Foreskin keratinocyte (primary cell): ENCODE results near the genes PIAS4 and ZBTB7A.

- RAMPAGE, total RNA: start-site peak on the plus strand at chr19:4007735-4007754, 136 and 117 reads in 2 replicates
Measured at GRCh38 chr19:4006901-4007865, at the start of gene PIAS4. Gene PIAS4, plus strand, starts transcription at chr19:4007736.

DNA sequence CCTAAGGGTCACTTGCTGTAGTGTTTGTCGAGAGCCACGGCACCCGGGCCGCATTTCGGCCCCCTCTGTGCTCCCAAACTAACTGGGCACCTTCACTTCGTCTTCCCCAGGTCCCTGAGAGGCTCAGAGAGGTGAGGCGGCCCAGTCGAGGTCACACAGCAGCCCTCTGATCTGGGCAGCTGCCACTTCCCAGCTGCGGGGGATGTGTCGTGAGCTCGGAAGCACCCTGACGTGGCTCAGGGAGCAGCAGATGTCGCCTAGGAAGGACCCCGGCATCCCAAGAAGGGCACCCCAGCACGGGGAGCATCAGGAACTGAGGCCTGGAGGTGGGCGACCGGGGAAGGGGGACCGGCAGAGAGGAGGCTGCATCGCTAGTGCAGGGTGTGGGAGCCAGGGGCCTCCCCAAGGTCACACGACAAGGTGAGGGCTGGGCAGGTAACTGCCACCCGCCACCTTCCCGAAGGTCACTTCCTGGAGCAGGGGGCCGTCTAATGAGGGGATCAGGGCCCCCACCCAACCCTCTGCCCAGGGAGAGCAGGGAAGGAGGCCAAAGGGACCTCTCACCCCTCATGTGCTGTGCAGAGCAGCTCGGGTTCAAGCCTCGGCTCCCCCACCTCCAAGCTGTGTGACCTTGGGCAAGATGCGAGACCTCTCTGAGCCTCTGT, 6.2 kb downstream of the ZBTB7A start:
- RAMPAGE, total RNA: no peak

DNA sequence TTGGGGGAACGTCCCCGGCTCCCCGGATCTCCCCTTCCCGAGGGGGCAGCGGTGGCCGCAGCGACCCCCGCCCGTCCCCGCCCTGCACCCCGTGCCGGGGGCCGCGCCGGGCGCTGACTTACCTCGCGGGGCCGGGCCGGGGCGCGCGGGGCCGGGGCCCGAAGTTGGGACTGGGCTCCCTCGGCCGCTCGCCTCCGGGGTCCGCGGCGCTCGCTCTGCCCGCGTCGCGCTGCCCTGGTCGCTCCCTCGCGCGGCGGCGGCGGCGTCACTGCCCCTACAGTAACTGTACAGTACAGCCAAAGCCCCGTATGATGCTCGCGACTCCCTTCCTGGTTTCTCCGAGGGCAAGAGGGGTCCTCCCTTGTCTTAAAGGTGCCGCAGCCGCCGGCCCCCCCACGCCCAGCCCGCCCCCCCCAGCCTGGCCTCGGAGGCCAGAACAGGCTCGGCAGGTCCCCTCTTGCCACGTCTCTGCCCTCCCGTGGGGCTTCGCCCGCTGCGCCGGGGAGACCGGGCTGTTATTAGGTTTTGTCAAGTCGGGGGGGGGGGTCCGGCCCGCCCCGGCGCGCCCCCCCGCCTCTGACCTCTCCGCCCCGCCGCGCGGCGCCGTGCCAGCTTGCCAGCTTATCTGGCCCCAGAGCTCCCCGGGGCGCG, at the start of gene ZBTB7A:
TSS of gene ZBTB7A (minus strand) at position 340 of the 651 bp plus-strand sequence.
- RAMPAGE, total RNA: no peak

DNA sequence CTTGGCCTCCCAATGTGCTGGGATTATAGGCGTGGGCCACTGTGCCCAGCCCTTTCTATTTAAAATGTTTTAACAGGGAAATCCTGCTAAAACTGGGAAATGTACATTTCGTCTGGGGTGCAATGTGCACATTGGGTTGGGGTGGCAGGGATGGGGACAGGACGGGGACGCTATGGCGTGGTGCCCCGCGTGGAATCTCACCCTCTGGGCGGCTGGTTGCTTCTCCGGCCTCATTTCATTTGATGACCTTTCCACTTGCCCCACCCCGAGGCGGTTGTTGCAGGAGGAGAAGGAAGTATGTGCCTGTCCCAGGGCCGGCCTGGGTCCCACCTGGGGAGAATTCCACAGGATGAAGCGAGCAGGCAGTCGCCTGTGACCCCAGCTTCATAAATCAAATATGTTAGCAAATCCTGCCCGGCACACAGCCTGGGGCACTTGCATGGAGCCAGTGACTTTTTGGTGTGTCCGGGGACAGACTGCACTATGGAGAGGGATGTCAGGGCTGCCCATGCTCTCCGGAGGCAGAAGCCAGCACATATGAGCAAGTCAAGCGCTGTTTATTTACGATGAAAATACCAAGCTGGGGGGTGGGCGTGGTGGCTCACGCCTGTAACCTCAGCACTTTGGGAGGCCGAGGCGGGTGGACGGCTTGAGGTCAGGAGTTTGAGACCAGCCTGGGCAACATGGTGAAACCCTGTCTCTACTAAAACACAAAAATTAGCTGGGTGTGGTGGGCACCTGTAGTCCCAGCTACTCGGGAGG, 19.7 kb upstream of the ZBTB7A start:
- RAMPAGE, total RNA: no peak

DNA sequence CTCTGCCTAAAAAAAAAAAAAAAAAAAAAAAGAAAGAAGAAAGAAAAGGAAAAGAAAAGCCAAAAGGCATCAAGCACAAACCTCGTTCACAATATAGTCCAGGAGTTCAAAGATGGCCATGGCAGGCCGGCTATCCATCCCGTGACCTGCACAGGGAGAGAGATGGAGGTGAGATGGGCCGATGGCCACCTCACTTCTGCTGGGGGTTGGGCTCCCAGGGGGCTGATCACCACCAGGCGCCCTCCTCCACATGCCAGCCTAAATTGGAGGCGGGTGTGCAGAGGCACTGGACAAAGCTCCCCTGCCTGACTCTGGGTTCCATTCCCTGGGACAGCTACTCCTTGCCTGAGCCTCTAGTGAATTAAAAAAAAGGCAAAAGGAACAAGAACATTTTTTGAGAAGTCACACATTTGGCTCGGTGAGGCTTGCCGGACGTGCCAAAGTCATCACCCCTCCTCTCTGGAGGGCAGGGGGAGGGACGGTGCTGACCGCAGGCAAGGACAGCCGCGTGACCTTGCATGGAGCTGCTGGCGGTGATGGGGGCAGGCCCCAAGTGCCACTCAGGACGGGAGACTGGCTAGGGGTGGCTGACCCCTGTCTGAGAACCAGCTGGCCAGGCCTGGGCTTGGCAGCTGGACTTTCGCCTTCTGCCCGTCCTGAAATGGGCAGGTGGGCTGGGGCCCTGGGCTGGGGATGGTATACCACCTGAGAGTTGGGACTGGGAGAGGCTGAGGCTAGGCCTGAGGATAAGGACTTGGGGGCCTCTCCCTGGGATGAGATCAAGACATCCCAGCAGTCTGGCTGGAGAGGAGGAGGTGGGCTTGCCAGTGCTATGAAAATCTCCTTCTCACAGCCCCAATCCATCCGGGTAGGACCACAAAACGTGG, 26.5 kb downstream of the MAP2K2 start:
- RAMPAGE, total RNA: no peak

GRCh38 chr19:4310186-4310870, 5.9 kb downstream of the FSD1 start:
- RAMPAGE, total RNA: no peak

GRCh38 chr19:4327104-4328077, 11.2 kb downstream of the STAP2 start:
- RAMPAGE, total RNA: no peak

GRCh38 chr19:4358861-4360149, 15.9 kb downstream of the MPND start:
- RAMPAGE, total RNA: no peak

- RAMPAGE, total RNA: no peak
Measured at GRCh38 chr19:4361893-4362914, 18.8 kb downstream of the MPND start.

GRCh38 chr19:4393900-4394876, 6.2 kb downstream of the SH3GL1 start:
- RAMPAGE, total RNA: no peak

DNA sequence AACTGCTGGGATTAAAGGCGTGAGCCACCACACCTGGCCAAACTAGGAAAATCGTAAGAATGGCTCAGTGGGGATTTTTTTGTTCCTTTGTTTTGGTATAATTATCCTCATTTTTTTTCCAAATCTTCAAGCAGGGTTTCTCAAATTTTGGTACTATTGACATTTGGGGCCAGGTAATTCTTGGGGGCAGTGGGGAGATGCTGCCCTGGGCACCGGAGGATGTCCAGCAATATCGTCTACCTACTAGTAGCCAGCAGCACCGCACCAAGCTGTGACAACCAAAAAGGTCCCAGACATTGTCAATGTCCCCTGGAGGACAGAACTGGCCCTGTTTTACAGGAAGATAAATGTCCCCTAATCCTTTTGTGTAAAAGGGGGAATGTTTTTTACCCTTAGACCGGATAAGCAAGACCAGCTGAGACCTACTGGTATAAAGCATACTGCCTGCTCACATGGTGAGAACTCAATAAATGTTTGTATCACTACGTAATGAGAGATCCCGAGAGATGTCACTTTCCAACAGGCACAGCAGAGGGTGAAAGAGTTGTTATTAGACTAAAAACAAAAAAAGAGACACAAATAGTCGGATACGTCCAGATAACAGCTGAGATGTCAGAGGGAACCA, 3.7 kb downstream of the SH3GL1 start:
- RAMPAGE, total RNA: no peak

DNA sequence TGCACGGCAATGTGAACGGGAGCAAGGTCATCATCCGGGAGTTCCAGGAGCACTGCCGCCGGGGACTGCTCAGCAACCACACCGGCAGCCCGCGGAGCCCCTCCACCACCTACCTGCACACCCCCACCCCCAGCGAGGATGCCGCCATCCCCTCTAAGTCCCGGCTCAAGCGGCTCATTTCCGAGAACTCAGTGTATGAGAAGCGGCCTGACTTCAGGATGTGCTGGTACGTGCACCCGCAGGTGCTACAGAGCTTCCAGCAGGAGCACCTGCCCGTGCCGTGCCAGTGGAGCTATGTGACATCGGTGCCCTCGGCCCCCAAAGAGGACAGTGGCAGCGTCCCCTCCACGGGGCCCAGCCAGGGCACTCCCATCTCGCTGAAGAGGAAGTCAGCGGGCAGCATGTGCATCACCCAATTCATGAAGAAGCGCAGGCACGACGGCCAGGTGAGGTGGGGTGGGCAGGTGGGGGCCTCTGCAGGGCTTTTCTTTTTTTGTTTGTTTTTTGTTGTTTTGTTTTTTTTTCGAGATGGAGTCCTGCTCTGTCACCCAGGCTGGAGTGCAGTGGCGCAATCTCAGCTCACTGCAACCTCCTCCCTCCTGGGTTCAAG, 24.4 kb downstream of the UBXN6 start:
- RAMPAGE, total RNA: no peak

DNA sequence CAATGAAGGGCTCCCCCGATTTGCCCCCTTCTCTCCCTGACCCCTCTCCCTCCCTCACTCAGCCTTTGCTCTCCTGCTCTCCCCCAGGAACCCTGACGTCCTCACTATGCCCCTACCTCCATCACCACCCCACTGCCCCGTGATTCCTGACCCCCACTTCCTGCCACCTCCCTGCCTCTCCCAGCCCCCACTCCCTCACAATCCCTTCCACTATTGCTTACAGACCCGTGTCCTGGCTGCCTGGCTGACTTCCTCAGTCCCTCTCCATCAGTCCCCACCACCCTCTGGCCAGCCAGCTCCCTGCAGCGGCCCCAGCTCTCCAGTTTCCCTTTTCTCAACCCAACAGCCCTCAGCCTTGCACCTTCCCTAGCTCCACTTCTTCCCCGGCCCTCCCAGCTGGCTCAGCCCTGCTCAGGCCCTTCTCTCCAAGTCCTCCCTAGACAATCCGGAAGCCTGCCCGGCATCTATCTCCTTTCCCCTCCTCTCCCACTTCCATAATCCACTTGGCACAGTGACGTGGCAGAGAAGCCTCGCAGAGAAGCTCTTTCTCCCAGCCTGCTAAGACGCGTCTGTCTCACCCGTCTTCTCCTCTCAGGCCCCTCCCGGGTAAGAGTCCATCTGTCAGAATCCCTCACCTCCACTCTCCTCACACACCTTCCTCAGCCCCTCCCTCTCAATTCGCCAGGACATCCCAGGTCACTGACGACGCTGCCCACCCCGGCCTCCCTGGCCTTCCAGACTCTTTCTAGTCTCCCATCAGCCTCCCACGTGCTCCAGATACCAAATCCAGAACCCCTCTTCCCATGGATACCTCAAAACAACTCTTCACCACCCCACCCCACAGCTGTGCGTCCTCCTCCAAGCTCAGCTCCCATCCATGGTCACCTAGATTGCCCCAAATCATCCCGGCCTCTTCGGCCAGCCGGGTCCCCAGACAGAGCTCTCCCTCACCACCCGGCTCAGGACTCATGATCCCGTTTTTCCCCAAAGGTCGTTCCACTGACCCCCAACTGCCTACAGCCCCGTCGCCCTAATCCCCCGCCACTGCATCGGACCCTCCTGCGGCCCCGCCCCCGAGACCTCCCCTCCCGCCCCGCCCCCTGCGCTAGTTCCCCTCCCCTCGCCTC, 989 bp downstream of the UBXN6 start:
- RAMPAGE, total RNA: no peak

GRCh38 chr19:4556836-4557084, 2.7 kb downstream of the SEMA6B start:
- RAMPAGE, total RNA: no peak

- RAMPAGE, total RNA: no peak
Measured at GRCh38 chr19:4697104-4697661, 26.5 kb downstream of the DPP9 start.

DNA sequence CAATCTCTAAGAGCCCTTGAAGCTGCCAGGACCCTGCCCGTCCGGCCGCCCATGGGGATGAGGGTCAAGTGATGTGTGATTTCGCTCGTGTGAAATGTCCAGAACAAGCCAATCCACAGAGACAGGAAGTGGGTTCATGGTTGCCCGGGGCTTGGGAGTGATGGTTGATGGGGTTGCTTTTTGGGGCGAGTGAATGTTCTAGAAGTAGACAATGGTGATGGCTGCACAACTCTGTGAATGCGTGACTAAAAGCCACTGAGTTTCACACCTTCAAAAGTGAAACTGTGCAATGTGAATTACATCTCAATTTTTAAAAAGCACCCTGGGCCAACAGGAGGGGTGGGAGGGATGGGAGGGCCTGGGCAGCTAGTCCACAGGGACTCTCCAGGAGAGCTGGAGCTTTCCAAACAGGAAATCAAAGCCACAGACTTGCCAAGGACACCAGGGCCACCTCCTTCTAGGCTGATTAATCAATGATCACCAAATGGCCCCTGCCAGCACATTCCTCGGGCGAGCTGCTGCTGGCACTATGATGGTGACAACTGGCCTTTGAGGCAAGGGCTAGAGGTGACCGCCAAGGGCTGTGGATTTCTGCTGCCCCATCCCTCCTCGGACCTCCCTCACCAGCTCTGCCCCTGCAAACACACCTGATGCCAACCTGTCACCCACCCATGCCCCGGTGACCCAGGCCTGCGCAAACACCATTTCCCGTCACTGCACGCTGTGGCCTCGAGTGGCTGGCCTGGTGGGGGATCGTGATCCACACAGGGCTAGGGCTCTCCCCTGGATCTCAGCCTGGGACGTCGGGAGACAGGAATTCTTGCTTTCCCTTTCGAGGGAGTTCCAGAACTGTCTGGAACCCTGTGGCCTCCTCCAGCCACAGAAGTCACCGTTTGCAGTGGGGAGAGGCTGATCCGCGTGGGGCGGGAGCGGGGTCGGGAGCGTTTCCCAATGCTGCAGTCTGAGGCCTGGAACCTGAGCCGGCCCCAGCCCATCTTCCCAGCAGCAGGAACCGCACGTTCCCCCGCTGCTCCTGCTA, 13.8 kb downstream of the DPP9 start:
- RAMPAGE, total RNA: no peak

DNA sequence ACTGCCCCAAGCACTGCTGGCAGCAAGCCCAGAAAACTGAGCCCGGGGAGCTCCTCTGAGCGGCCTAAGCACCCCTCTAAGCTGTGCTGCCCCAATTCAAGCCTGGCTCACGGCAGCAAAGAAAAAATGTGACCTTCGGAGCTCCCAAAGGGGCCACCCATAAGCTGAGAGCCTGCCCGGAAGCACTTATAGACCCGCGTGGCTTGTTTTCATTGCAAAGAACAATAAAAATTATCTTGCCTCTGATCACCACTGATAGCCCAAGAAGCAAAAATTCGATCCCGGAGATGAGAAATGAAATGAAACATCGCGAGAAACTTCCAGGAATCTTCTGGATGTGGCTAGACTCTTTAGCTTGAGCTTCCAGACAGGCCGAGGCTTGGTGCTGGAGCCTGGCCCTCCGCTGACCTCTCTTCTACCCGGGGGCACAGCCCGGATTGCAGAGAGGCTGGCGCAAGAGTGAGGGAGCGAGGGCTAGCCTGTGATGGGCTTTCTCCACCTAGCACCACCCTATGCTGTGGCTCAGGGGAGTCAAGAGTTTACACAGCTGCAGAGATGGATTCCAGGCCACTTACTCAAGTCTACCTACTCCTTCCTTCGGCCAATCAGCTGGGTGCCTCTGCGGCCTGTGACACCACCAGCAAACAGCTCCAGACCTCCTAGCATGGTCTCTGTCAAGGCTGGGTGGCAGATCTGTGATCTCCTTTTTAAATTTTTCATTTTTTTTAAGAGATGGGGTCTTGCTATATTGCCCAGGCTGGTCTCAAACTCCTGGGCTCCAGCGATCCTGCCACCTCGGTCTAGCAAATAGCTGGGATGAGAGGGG, 6.1 kb downstream of the DPP9 start:
- RAMPAGE, total RNA: no peak

- RAMPAGE, total RNA: no peak
Measured at GRCh38 chr19:4890956-4891467, 11.7 kb downstream of the ARRDC5 start.

DNA sequence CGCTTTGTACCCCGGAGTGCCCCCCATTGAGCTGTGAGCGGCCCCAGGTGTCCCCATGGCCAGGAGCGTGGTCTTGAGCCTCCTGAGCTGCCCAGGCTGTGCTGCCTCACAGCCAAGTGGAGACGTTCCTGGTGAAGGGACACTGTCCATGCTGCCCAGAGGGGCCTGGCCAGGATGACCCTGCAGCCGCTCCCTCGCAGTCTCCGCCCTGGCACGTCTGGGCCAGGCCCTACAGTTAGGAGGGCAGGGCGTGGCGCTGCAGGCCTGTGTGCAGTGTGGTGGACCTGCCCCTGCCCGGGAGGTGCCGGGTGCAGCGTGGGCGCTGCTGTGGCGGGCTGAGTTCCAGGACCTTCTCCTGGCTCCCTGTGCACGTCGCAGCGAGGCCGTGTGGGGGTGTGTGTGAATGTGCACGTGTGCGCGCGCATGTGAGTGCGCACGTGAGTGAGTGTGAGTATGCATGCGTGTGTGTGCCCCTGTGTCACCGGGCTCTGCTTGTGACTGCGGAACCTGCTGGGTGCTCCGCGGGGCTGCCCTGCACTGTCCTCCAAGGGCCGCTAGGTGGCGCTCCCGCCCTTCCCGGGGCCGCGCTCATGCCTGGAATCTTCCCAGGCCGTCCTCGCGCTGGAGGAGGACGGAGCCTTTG, 79.1 kb downstream of the KDM4B start:
- RAMPAGE, total RNA: no peak

DNA sequence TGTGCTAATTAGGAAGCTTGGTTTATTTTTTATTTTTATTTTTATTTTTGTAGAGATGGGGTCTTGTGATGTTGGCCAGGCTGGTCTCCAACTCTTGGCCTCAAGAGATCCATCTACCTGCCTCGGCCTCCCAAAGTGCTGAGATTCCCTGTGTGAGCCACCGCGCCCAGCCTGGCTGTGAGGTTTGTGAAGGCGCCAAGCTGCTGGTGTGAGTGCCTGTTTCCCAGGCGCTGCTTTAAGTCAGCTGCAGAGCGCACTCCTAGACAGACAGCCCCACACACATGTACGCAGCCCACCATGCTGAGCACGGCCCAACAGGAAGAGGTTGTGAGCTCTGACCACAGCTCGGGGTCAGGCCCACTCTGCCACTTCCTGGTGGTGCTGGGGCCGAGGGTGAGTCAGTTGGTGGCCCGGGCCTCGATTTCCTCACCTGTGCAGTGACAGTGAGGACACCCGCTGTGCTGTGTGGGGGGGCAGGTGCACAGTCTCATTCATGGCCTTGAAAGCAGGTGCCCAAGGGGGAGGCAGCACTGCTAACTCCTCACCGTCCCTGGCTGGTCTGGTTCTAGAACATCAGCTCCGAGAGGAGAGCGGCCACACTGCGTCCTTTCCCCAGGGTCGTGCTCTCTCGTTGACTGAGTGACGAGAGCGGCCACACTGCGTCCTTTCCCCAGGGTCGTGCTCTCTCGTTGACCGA, 106.7 kb downstream of the KDM4B start:
- RAMPAGE, total RNA: no peak